ENCODE data around the gene KCNIP4.

GRCh38 chr4:17629963-17630664, 15.7 kb downstream of the MED28 start:
- RRBS, 2 experiments = no CpG with 5 or more reads among the region's 5 CpGs

DNA sequence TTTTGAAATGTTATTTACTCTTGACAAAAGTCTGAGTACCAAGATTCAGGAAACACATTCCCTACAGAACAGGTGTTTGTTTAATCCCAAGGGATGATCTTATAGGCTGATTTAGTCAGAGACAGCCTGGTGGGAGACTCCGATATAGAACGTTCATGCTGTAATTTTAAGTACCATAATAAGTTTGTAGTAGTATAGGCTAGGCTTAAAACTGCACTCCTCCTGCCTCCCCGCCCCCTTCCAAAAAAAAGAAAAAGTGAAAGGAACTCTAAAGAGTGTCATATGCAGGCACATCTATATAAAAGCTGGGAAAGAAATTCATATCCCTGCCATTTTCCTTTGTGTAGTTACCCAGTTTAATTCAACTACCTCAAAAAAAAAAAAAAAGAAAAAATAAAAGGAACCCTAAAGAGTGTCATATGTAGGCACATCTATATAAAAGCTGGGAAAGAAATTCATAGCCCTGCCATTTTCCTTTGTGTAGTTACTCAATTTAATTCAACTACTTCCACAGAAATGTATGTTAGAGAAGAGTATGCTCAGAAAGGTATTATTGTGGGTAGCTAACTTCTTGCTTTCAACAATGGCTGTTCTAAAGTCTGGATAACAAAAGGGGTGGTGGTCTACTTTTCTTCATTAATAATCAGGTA, 8.2 kb downstream of the DCAF16 start:
- RRBS, 2 experiments = no CpG with 5 or more reads among the region's 3 CpGs

GRCh38 chr4:17866140-17866570, 55.4 kb downstream of the NCAPG start:
- RRBS, 2 experiments = no CpG with 5 or more reads among the region's 2 CpGs

DNA sequence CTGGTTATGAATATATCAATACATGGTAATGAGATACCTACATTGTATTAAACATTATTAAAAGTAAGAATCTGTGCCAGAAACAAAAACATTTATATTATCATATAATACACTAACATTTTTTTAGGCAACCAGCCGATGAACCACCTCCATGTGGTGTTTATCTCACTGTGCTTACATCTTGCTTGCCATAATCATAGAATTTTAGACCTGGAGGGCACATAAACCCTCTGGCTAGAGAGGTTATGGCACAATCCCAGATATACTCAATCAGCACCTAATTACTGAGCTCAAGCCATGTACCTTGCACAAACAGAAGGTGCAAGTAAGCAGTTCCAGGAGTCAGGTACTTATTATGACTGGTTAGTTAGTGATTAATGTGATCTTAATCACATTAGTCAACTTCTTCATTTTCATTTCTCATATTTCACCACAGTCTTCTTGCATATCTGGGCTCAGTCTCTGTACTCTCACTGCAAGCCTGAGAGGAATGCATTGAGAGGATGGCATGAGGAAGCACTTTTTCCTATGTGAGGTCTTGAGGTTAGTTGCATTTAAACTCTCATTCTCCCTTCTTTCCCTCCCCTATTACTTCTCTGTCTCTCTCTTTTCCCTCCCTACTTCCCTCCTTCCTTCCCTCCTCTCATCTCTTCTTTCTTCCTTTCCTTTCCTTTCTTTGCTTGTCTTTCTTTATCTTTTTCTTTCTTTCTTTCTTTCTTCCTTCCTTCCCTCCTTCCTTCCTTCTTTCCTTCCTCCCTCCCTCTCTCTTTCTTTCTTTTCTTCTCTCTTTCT, 390.0 kb upstream of the LCORL start:
- RRBS, 2 experiments = no CpG with 5 or more reads among the region's 1 CpG

- RRBS, 2 experiments = no CpG with 5 or more reads among the region's 20 CpGs
Measured at GRCh38 chr4:18418551-18418786, 396.9 kb upstream of the LCORL start.

DNA sequence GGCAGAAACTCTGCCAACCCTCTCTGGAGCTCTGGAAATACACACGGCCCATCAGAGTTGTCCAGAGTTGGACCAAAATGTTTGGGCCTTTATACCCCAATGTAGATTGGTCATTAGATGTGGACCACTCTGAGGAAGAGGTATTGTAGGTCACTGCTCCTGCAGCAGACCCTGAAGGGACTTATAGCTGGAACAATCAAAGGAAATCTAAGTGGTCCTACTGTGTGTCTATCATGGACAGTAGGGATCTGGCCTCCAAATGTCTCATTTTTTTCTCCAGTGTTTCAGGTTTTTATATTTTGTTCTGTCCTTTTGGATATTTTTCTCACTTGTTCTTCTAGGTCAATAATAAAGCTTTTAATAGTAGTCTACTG, 807.5 kb upstream of the LCORL start:
- RRBS, 2 experiments = no CpG with 5 or more reads among the region's 1 CpG

DNA sequence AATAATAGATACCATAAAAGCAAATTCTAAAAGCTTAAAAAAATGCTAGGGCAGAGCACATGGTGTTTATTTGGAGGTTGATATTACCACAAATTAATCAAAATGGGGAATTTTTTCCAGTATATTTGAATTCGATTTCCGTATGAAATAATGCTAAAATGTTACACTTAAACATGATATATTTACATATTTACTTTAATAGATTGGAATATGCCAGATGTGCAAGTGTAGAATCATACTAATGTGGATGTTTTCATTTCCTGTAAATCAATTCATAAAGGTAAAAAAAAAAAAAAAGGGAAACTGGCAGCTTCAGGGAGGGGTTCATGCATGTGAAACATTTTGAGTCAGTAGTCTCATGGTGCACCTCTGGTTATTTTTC, 310.0 kb upstream of the SLIT2 start:
- RRBS, 2 experiments = no CpG with 5 or more reads among the region's 2 CpGs

DNA sequence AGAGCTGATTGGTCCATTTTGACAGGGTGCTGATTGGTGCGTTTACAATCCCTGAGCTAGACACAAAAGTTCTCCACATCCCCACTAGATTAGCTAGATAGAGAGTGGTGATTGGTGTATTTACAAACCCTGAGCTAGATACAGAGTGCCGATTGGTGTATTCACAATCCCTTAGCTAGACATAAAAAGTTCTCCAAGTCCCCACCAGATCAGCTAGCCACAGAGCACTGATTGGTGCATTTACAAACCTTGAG, 73.2 kb upstream of the SLIT2 start:
- RRBS, 2 experiments = no CpG with 5 or more reads among the region's 2 CpGs

- RRBS, 2 experiments = 2 to 4% methylated on average over 43 of the region's 107 CpGs
Measured at GRCh38 chr4:21948281-21949375, at the start of gene KCNIP4. KCNIP4 (minus strand) TSS chr4:21948772.

DNA sequence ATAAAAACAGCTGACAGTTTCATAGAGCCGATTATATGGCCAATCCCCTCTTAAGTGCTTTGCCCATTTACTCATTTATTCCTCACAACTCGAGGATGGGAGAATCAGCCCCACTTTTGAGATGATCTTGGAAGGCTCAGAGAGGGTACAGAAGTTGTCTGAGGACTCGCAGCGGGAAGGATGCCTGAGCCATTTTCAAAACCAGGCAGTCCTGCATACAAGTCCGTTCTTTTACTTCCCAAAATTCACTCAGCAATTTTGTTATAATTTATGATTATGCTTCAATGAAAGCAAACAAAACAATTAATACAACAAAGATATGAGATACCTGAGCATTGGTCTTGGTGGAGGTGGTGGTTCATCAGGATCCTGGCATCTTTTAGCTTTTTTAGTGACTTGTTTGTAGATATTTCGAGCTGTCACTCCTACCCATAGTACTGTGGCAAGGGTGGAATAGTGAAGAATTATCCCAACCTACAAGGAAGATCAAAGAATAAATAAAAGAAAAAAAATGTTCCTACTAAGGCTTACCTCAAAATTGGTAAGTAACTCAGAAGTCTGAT, 123.6 kb downstream of the ADGRA3 start:
- RRBS, 2 experiments = no CpG with 5 or more reads among the region's 6 CpGs

DNA sequence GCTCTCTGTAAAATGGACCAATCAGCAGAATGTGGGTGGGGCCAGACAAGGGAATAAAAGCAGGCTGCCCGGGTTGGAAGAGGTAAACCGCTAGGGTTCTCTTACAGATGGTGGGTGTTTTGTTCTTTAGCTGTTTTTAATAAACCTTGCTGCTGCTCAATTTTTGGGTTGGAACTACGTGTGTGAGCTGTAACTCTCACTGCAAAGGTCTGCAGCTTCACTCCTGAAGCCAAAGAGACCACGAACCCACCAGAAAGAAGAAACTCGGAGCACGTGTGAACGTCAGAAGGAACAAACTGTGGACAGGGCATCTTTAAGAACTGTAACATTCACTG, 119.4 kb upstream of the ADGRA3 start:
- RRBS, 2 experiments = no CpG with 5 or more reads among the region's 7 CpGs

GRCh38 chr4:22692450-22693258, 176.8 kb upstream of the ADGRA3 start:
- RRBS, 2 experiments = no CpG with 5 or more reads among the region's 2 CpGs

DNA sequence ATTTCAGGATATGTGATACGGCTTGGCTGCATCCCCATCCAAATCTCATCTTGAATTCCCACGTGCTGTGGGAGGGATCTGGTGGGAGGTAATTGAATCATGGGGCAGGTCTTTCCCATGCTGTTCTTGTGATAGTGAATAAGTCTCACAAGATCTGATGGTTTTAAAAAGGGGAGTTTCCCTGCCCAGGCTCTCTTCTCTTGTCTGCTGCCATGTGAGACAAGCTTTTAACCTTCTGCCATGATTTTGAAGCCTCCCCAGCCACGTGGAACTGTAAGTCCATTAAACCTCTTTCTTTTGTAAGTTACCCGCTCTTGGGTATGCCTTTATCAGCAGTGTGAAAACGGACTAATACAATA, 504.6 kb upstream of the ADGRA3 start:
- RRBS, 2 experiments = no CpG with 5 or more reads among the region's 5 CpGs

- RRBS, 2 experiments = no CpG with 5 or more reads among the region's 3 CpGs
Measured at GRCh38 chr4:23158508-23158901, 642.6 kb upstream of the ADGRA3 start.

- RRBS, 2 experiments = no CpG with 5 or more reads among the region's 5 CpGs
Measured at GRCh38 chr4:23718096-23718382, 171.8 kb downstream of the PPARGC1A start.

GRCh38 chr4:23874247-23874994, 15.4 kb downstream of the PPARGC1A start:
- RRBS, 2 experiments = no CpG with 5 or more reads among the region's 5 CpGs

GRCh38 chr4:23875048-23875723, 14.7 kb downstream of the PPARGC1A start:
- RRBS, 2 experiments = no CpG with 5 or more reads among the region's 7 CpGs

- RRBS, 2 experiments = no CpG with 5 or more reads among the region's 15 CpGs
Measured at GRCh38 chr4:23920710-23921525, 31.1 kb upstream of the PPARGC1A start.

DNA sequence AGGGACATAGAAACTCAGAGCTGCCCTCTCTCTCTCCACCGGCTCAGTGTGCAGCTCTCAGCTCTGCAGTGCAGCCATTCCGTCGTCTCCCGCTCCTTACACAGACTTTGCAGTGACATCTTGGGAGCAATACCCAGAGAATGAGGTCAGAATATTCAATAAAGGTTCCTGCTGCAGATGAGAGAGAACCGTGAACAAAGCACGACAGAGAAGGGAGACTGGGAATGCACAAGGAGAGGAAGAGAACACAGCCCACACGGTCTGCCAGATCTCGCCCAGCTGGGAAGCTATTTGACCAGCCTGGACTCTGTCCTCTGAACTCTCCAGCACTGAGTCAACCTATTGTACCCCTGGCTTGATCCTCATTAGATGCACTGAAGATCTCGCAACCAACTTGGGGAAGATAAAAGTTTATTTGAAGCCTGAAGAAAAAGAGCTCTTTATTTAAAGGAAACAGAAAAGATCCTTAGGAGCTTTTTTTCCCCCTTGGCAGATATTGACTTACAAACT, 118.1 kb upstream of the PPARGC1A start:
- RRBS, 2 experiments = no CpG with 5 or more reads among the region's 9 CpGs